Spleen (tissue), 7 donors: ENCODE data around the gene BAIAP3.

DNA sequence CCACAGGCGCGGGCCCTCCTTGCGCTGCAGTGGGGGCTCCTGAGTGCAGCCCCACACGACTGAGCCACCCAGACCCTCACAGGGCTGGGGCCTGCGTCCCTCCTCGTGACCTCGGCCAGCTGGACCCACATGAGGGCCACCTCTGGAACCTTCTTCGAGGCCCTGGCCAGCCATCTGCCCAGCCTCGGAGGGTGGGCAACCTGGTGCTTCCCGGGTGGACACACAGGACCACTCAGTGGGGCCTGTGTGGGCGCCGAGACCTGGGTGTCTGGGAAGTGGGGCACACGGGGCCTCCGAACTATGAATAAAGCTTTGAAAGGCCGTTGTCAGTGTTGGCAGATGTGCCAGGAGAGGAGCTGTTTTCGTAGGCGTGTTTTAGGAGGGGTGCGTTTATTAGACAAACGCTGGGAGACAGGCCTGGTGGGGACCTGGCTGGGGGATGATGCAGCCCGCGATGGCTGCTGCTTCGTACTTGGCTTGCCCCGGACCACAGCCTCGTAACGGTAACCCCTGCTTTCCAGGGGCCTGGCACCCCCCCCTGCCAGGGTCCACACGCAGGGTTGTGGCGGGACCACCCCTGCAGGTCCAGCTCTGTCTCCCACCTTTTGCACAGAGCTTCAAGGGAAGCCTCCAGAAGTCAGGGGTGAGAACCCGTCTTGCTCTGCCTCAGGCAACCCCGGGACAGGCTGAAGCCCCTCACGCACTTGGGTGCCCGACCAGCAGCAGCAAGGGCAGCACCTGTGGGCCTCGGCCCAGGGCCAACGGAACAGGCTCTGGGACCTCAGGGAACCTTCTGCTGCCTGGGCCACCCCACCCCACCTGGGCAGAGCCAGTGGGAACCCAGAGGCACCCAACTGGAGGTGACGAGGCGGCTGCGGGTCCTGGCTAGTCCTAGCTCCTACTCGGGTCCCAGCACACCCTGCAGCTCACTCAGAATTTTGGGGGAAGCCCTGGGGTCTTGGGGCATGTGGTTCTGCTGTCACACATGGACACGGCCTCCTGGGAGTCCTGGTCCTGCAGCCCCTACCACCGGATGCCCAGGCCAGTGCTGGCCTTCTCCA, 2.8 kb downstream of the HAGHL start:
- PRO-cap, 4 experiments, result no peak in any of the 4 experiments
- RAMPAGE, long total RNA, 4 experiments, result no peak in any of the 4 experiments

GRCh38 chr16:739886-740520, 794 bp downstream of the CIAO3 start:
- PRO-cap, 4 experiments, result no peak in any of the 4 experiments
- RAMPAGE, long total RNA, 4 experiments, result no peak in any of the 4 experiments

- PRO-cap, 4 experiments, result no peak in any of the 4 experiments
- RAMPAGE, long total RNA, 4 experiments, result no peak in any of the 4 experiments
Observed at GRCh38 chr16:761847-762673, 1.5 kb downstream of the MSLN start.

DNA sequence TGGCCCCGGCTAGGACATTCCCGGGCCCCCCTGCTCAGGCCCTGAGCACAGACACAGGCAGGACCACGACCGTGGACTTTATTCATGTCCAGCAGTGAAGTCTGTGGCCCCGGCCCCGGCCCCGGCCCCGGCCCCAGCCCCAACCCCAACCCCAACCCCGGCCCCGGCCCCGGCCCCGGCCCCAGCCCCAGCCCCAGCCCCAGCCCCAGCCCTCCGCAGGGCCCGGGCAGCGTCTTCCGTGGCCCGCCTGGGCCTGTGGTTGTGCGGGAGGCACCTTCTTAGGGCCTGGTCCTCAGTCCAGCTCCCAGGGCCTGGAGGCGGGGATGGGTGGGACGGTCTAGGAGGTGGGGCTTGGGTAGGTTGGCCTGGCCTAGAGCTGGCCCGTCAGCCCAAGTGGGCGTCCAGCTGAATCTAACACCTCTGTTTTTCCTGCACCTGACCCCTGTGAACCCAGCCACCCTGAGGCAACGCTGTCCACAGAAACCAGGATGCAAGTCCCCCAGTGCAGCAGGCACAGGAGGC, 8.6 kb downstream of the MSLN start:
- PRO-cap, 4 experiments, result no peak in any of the 4 experiments
- RAMPAGE, long total RNA, 4 experiments, result no peak in any of the 4 experiments

GRCh38 chr16:874330-874759, 73.8 kb upstream of the GNG13 start:
- PRO-cap, 4 experiments, result no peak in any of the 4 experiments
- RAMPAGE, long total RNA, 4 experiments, result no peak in any of the 4 experiments

DNA sequence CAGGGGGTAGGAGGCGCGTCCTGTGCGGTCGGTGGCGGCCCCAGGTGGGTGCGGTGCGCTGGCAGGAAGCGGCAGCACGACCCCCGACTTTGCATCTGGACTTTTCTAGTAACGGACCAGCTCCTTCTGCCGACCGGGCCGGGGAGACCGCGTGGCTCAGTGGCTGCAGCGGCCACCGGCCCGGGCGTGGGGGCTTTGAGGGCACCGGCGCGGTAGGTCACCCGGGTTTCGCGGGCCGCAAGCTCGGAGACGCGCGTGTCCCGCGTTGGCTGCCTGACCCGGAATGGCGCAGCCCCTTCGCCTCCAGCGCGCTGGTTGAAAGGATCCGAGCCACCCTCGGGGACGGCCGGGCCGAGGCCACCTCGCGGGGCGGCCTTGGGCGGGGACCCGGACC, 1.2 kb upstream of the SOX8 start:
- PRO-cap, 4 experiments, result no peak in any of the 4 experiments
- RAMPAGE, long total RNA, 4 experiments, result no peak in any of the 4 experiments

DNA sequence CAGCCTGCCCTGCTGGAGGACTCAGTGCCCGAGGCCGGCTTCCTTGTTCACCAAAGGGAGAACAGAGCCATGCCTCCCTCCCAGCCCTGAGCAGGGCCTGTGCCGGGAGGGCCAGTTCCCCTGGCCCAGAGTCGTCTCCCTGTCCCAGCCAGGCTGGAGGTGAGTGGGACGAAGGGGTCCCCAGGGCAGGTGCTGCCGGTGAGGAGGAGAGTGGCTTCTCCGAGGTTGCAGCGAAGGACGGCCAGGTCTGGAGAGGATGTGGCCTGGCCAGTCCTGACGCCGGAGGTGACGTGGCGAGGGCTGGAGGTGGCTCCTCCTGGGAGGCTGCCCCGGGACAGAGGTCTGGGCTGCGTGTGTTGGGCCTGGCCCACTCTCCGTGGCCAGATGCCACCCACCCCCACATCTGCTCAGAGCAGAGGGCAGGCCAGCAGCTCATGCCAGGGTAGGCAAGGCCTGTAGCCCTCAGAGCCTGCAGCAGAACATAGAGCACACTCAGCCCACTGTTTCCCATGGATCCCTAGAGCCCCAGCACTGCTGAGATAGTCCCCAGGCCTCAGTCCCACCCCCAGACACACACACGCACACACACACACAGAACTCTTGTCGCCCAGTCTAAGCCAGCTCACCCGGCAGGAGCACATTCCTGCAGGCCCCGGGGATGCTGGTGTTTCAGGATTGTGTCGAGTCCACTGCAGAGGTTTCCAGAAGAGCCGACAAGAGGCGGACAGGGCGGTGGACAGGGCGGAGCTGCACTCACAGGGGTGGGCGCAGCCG, 33.1 kb downstream of the SOX8 start:
- PRO-cap, 4 experiments, result no peak in any of the 4 experiments
- RAMPAGE, long total RNA, 4 experiments, result no peak in any of the 4 experiments

DNA sequence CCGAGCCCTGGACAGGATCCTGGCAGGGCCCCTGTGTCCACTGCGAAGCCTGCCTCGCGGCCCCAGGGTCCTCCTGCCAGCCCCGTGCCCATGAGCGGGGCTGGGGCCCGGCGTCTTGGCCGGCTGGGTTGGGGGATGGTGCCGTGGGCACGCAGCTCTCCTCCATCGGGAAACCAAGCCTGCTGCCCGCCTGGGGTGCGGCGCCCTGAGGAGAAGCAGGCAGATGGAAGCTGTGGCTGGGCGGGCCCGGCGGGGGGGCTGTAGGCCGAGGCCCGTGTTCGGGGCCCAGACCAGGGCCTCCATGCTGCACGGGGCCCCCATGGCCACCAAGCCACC, 203 bp upstream of the C1QTNF8 start:
- PRO-cap, 4 experiments, result no peak in any of the 4 experiments
- RAMPAGE, long total RNA, 4 experiments, result no peak in any of the 4 experiments

- PRO-cap, 4 experiments, result no peak in any of the 4 experiments
- RAMPAGE, long total RNA, 4 experiments, result no peak in any of the 4 experiments
Observed at GRCh38 chr16:1102609-1103547, 6.8 kb upstream of the C1QTNF8 start.

DNA sequence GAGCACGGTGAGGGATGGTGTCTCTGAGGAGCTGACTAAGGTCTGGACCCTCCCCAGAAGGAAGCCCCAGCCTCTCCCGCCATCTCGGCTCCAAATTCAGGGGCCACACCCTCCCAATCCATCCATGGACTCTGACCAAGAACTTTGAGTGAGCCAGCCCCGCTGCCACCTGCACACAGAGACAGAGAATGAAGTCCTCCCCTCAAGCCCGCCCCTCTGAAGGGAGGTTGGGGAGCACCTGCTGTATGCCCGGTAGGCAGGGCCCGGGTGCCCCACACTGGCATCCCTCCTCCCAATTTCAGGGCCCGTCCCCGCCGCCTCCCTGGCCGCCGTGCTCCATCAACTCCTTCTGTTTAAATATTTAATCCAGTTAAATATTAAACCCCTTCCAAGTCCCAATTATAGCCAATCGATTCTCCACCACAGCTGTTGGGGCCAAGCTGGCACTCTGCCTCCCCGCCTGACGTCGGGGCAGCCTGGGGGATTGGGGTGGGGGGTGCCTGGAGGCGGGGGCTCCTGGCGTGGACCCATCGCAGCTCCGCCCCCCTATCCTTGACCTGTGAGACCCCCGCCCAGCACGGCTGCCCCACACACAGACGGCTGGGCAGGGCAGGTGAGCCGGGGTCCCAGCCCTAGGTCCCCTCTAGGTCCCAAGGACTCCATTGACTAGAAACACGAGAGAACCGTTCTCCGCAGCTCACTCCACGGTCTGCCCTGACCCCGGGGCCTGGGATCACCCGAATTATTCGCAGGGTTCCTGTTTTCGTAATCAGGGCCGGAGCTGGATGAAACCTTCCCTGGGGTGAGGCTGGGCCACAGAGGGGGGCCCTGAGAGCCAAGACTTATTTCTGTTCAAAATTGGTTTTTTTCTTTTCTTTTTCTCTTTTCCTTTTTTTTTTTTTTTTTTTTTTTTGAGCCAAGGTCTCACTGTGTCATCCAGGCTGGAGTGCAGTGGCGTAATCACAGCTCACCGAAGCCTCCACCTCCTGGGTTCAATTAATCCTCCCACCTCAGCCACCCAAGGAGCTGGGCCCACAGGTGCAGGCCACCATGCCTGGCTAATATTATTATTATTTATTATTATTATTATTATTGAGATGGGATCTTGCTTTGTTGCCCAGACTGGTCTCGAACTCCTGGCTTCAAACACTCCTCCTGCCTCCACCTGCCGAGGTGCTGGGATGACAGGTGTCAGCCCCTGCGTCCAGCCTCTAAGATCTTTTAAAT, 17.8 kb upstream of the CACNA1H start:
- PRO-cap, 4 experiments, result no peak in any of the 4 experiments
- RAMPAGE, long total RNA, 4 experiments, result no peak in any of the 4 experiments

DNA sequence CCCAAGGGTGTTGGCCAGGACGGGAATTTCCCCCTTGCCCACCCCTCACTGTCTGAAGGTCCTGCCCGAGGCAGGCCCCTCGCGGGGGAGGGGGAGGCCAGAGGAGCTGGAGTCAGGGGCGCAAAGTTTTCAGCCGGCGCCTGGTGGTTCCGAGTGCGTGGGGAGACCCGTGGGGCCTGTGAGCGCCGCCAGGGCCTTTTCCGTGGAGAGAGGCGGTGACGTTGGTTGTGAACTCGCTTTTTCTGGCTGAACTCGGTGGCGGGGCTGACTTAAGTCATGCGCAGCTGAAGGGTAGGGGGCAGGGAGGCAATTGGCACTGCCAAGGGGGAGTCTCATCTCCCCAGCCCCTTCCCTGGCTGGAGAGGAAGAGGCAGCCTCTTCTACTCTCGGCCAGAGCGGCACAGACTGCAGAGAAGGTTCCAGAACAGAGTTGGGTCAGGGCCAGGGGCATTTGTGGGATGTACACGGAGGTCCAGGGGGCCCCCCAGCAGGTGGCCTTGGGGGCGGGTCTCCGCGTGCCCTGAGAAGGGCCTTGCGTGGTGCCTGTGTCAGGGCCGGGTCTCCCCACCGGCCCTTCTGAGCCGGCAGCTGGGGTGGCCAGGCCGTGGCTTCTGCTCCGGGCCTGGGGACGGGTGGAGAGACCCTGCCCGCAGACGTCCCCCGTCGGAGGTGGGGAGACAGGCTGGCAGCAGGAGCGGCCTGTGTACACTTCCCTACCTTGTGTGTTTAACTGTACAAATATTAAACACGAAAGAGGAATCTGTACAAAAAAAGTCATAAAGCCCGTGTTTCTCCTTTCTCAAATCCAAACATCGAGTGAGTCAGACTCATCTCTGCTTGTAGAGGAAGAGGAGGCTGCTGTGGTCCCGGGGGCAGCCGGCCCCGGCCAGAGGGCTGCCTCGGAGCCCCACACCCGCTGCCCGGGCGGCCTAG, 1.7 kb downstream of the CACNA1H start:
- PRO-cap, 4 experiments, result no peak in any of the 4 experiments
- RAMPAGE, long total RNA, 4 experiments, result no peak in any of the 4 experiments

GRCh38 chr16:1212654-1213182, 12.3 kb downstream of the TPSG1 start:
- PRO-cap, 4 experiments, result peak in 2 of 4 experiments; most common plus-strand start chr16:1212752 (in 2)
- RAMPAGE, long total RNA, 4 experiments, result no peak in any of the 4 experiments

GRCh38 chr16:1225592-1226181, 619 bp upstream of the TPSG1 start:
- PRO-cap, 4 experiments, result no peak in any of the 4 experiments
- RAMPAGE, long total RNA, 4 experiments, result no peak in any of the 4 experiments

GRCh38 chr16:1333398-1333755, at the start of gene BAIAP3:
Gene BAIAP3 (plus strand): TSS chr16:1333645.
- PRO-cap, 4 experiments, result peak in 4 of 4 experiments; most common plus-strand start chr16:1333645 (in 3); most common minus-strand start chr16:1333566 (in 1)
- RAMPAGE, long total RNA, 4 experiments, result start-site peak on the plus strand in 3 of 4 experiments, at chr16:1333641-1333694 at its widest, 10 to 16 reads per replicate

GRCh38 chr16:1470400-1470846, 4.4 kb downstream of the CLCN7 start:
- PRO-cap, 4 experiments, result no peak in any of the 4 experiments
- RAMPAGE, long total RNA, 4 experiments, result no peak in any of the 4 experiments

GRCh38 chr16:1553224-1553779, 19.8 kb downstream of the TMEM204 start:
- PRO-cap, 4 experiments, result no peak in any of the 4 experiments
- RAMPAGE, long total RNA, 4 experiments, result start-site peak on the minus strand in 1 of 4 experiments, at chr16:1553372-1553954 at its widest, 7 reads per replicate

DNA sequence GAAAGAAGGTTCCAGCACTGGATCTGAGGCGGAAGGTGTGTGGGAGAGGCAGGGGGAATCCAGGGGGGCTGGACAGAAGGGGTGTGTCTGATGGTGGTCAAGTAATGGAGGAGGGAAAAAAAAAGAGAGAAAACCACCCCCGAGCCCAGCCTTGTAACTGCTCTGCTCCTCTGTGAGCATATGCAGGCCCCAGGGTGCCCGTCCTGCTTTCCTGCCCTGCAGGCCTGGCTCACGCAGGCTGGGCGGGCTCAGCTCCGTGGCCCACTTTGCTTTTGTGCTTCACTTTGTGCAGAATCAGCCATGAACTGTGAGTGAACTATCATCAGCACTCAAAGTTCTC, 31.9 kb downstream of the TMEM204 start:
- PRO-cap, 4 experiments, result no peak in any of the 4 experiments
- RAMPAGE, long total RNA, 4 experiments, result no peak in any of the 4 experiments

GRCh38 chr16:1571253-1571772, 37.8 kb downstream of the TMEM204 start:
- PRO-cap, 4 experiments, result no peak in any of the 4 experiments
- RAMPAGE, long total RNA, 4 experiments, result no peak in any of the 4 experiments

- PRO-cap, 4 experiments, result peak in 3 of 4 experiments; most common plus-strand start chr16:1614150 (in 1); most common minus-strand start chr16:1614375 (in 1)
- RAMPAGE, long total RNA, 4 experiments, result no peak in any of the 4 experiments
Observed at GRCh38 chr16:1613295-1614456, 1.5 kb downstream of the CRAMP1 start.

GRCh38 chr16:1615211-1615721, 3.1 kb downstream of the CRAMP1 start:
- PRO-cap, 4 experiments, result peak in 1 of 4 experiments; most common minus-strand start chr16:1615367 (in 1)
- RAMPAGE, long total RNA, 4 experiments, result no peak in any of the 4 experiments